ENCODE measurements around the gene HNRNPUL1.

- PRO-cap: no peak
- RRBS: no CpG with 5 or more reads among the region's 6 CpGs
These were observed 8.6 kb downstream of the EGLN2 start for GRCh38 chr19:40807497-40808092.

DNA sequence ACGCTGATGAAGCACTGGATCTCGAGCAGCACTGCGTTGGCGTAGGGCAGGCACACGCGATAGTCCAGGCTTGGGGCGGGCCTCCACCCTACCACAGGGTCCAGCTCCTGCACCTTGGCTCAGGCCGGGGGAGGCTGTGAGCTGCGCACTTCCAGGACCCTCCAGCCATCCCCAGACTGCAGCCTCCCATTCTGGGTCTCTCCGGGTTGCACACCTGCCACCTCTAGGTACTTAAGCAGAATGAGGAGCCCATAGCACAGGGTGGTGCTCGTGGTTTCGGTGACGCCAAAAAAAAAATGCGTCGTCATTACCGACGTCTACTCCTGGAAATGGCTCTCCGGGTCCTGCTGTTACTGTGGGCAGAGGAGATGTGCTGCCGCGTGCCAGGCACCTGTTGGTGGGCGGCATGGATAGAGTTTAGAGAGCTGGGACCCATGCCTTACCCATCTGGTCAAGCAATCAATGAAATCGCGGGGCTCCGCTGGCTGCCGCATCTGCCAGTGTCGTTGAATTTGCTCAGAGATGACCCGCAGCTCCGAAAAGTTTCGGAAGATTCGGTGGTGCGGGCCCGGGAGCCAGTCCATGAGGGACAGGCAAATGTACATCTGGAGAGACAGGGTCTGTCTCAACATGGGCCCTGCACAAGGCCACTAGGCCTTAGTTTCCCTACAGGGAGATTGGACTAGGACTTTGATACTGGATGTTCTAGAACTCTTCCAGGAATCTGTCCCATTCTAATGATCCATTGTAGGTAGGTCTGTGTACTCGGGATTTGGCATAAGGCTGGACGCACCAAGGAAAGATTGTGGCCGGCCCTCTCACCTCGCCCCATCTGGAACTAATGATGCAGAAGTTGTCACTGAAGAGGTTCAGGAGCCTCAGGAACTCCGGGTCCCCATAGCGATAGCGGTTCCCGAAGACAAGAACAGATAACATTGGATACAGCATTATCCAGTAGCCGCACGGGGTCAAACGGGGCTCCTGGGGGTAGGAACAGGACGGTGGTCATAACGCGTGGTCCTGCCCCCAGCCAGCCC lies 10.8 kb downstream of the EGLN2 start:
- PRO-cap: unidirectional peak, plus-strand start at position 316 of the sequence
- RRBS: 82% methylated on average over 7 of the region's 46 CpGs

DNA sequence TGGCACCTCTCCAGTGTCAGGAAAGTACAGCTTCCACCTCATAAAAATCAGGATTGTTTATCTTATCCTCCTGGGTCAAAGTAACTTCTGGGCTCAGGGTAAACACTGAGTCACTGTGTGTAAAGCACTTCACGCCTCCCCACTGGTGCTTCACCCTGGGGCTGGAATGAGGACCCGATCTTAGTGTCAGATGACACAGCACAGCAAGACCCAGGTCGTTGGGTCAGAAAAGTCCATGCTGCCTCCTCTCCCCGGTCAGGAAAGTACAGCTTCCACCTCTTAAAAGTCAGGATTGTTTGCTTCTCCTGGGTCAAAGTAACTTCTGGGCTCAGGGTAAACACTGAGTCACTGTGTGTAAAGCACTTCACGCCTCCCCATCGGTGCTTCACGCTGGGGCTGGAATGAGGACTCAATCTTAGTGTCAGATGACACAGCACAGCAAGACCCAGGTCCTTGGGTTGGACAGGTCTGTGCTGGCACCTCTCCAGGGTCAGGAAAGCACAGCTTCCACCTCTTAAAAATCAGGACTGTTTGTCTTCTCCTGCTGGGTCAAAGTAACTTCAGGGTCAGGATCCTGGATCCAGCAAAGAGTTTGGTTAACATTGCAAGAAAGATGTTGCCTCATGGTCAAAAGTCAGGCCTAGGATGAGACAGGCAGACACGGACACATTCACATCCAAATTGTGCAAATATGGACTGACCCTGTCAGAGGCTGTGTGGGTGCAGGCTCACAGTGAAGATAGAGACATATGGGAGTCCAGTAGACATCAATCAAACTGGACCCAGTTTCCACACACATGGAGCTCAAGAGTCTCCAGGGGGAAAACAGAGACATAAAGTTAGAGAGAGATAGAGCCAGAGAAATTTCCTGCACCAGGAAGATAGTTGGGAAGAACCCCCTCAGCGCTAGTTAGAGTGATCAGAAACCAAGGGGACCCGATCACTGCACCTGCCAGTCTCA lies 39.3 kb upstream of the CYP2A7 start:
- PRO-cap: no peak
- RRBS: no CpG with 5 or more reads among the region's 10 CpGs

GRCh38 chr19:40989314-40990438 lies 1.4 kb upstream of the CYP2B6 start:
- PRO-cap: no peak
- RRBS: no CpG with 5 or more reads among the region's 11 CpGs

DNA sequence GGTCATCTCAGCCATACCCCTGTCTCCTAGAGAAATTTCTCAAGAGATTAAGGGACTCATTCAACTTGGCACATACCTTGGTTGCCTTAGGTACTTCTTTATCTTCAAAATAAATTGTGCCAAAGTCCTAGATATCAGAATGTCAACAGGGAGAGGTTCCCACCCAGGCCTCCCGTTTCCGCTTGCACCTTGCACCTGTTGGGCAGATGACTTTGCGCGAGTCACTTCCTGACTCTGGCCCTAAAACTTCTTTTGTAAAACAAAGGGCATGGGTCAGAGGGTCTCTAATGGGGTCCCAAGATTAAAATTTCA lies 25.9 kb upstream of the CYP2S1 start:
- PRO-cap: no peak
- RRBS: no CpG with 5 or more reads among the region's 4 CpGs

DNA sequence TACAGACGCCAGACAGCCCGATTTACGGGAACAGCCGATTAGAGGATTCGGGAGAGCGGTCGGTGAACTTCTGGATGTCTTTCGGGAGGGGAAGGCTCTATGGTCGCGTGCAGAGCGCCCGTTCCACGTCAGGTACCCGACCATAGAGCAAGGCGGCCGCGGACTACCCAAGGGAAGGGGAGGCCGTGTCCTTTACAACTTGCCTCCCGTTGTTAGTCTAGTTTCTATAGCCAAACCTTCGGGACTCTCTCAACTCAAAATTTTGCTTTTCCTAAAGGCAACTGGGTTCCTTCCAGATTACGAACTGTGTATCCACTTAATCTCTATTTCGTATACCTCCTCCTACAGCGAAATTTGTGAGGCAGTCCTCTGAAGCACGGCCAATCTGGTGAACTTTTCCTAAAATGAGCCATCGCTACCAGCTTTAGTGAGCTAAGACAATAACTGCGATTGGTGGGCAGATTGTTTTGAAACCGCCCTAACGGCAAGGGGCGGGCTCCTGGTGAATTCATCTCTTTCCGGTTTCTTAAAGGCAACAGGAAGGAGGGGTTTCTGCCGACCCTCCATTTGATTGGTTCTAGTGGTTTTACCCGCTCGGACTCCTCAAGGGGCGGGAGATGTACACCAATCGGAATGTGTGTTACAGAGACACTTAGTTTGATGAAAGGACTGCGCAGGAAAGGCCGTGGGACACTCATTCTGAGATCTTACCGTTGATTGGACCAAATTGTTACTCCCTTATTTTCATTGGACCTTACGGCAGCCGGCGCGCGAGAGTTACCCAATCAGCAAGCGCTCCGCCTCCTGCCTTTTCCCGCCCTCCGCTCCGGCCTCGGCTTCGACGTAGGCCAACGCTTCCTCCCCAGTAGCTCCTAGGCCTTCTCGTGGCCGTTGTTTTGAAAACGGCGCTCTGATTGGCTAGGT lies 558 bp upstream of the HNRNPUL1 start:
- PRO-cap: bidirectional peak, plus-strand start at position 41 of the sequence, minus-strand start at position 72 of the sequence; unidirectional peak, minus-strand start at position 144 of the sequence; unidirectional peak, minus-strand start at position 401 of the sequence
- RRBS: 2% methylated on average over 15 of the region's 56 CpGs

DNA sequence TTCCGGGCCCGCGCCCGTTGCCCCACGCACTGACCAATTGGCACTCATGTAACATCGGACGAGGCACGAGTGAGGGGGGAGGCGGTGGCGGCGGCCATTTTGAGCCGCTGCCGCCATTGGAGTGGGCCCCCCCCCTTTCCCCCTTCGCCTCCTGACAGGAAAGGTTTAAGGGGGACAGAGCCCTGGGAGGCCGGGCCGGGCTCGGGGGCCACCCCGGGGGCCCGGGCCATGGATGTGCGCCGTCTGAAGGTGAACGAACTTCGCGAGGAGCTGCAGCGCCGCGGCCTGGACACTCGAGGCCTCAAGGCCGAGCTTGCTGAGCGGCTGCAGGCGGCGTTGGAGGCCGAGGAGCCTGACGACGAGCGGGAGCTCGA lies at the start of gene HNRNPUL1:
Gene HNRNPUL1 (plus strand): TSS at position 97 of the 374 bp plus-strand sequence.
- PRO-cap: unidirectional peak, plus-strand start at position 66 of the sequence
- RRBS: 5% methylated on average over 1 of the region's 37 CpGs

DNA sequence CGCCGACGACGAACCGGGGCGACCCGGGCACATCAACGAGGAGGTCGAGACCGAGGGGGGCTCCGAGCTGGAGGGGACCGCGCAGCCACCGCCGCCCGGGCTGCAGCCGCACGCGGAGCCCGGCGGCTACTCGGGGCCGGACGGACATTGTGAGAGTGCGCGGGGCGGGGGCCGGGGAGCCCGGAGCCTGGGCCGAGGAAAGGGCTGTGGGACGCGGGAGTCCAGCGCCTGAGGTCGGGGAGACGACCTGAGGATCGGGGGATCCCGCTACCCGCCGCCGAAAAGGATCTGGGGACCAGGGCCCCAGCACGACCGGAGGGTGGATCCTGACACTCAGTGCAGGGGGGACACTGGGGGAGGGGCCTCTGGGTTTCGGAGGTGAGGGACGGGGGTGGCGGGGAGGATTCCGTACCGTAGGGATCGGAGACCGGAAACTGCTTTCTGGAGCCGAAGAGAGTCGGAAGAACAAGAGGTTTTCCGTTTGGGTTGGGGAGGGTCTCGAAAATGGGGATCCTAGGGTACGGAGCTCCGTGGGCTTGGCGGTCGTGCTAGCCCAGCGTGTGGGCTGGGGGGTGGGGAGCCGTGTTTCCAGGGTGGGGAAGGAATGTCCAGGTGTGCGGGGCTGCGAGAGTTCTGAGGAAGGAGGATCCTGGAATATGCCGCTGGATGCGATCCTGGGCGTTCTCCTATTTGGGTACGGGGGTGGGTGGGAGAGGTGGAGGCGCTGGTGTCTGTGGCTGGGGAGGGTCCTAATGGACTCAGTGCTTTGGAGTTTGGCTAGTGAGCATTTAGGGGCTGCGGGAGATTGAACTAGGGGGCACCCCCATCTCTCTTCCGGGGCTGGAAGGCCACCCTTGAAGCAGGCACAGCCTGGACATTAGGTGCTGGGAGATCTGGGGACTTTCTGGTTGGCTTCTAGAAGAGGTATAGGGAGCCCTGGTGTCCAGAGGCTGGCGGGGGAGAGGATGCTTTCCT lies 765 bp downstream of the HNRNPUL1 start:
- PRO-cap: bidirectional peak, plus-strand start at position 439 of the sequence, minus-strand start at position 285 of the sequence
- RRBS: 1% methylated on average over 26 of the region's 69 CpGs

- PRO-cap: no peak
- RRBS: no CpG with 5 or more reads among the region's 6 CpGs
These were observed 3.7 kb downstream of the HNRNPUL1 start for GRCh38 chr19:41267796-41268395.

- PRO-cap: no peak
- RRBS: no CpG with 5 or more reads among the region's 9 CpGs
These were observed 8.5 kb upstream of the CCDC97 start for GRCh38 chr19:41301398-41302039.

- PRO-cap: unidirectional peak, plus-strand start at chr19:41324138
- RRBS: 35% methylated on average over 4 of the region's 24 CpGs
These were observed 13.7 kb downstream of the CCDC97 start for GRCh38 chr19:41323407-41324393.

DNA sequence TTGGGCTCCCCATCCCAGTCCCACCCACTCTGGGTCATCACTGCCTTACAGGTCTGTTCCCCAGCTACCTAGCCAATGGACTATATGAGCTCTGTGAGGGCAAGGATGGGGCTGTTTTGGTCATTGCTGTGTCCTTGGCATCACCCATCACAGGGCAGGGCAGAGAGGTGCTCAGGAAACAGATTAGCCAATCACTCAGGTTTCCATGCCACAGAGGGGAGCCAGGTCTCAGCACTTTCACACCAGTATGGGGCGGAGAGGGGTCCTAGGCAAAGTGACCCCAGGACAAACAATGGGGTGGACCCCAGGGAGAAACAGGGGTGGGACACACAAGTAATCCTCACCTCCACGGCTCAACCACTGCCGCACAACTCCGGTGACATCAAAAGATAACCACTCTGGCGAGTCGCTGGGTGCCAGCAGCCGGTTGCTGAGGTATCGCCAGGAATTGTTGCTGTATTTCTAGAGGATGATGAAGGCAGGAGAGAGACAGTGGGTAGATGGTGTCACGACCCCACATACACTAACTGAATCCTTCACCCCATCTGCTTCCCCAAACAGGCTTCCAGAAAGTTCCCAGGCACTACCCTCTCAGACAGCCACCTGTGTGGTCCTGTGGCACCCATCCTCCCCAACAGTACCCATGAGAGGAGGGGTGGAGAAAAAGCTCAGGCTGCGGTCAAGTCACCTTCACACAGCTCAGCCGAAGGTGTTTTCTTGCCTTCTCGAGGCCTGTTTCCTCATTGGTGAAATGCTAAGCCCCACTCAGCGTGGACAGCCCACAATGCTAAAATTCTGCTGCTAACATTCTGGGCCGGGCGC lies 9.1 kb downstream of the TGFB1 start:
- PRO-cap: no peak
- RRBS: 99% methylated on average over 4 of the region's 15 CpGs

GRCh38 chr19:41367663-41368225 lies 3.8 kb upstream of the B9D2 start:
- PRO-cap: no peak
- RRBS: no CpG with 5 or more reads among the region's 6 CpGs

DNA sequence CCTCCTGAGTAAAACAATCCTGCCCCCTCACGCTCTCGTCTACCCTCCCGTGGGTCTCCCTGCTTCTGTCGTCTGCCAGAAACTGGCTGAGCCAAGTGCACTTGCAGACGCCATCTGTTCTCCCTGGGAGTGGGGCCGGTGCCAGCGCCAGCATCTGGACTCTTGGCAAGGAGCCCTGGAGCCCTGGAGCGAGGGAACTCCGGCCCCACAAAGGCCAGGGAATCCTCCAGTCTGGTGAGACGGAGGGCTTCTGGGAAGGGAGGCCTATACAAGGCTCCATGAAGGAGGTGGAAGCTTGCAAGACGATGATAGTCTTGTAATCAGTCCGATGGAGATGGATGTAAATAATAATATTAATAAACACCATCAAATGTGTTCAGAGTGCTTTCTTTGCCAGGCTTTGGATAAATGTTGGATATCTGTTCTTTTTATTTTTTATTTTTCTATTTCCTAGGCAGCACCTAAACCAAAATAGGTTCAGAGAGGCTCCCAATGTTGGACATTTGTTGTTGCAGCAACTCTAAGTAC lies 2.2 kb upstream of the TMEM91 start:
- PRO-cap: no peak
- RRBS: 9% methylated on average over 4 of the region's 12 CpGs

- PRO-cap: no peak
- RRBS: no CpG with 5 or more reads among the region's 12 CpGs
These were observed 8.1 kb downstream of the BCKDHA start for GRCh38 chr19:41405557-41406254.

DNA sequence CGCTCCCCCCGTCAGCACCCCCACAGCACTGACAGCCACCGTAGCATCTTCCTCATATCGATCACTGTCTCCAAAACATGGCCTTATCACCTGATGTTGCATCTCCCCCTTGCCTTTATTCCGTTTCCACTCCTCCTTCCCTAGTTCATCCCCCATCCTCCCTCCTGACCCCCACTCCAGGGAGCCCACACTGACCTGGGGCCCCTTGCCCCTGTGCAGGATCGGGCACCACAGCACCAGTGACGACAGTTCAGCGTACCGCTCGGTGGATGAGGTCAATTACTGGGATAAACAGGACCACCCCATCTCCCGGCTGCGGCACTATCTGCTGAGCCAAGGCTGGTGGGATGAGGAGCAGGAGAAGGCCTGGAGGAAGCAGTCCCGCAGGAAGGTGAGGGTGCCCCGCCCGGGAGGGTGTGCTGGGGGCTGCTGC lies 4.4 kb downstream of the B3GNT8 start:
- PRO-cap: no peak
- RRBS: 93% methylated on average over 5 of the region's 15 CpGs

DNA sequence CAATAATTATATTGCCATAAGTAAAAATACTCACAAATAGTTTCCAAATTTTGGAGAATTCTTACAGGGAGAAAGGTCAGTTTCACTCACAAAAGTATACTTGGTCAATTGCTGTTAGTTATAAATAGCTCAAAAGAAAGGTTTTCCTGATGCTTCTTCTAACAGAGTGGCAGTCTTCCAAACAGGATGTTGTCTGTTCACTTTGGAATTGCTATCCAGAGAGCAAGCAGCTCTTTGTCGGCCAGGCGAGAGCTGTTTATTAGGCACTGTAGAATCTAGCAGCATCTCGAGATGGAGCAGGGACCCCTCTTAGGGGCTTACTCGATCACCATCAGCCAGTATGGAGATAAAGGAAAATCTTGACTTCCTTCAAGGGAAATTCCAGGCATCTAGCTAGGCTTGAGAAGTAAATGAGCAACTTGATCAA lies 13.6 kb downstream of the ERICH4 start:
- PRO-cap: no peak
- RRBS: no CpG with 5 or more reads among the region's 4 CpGs

DNA sequence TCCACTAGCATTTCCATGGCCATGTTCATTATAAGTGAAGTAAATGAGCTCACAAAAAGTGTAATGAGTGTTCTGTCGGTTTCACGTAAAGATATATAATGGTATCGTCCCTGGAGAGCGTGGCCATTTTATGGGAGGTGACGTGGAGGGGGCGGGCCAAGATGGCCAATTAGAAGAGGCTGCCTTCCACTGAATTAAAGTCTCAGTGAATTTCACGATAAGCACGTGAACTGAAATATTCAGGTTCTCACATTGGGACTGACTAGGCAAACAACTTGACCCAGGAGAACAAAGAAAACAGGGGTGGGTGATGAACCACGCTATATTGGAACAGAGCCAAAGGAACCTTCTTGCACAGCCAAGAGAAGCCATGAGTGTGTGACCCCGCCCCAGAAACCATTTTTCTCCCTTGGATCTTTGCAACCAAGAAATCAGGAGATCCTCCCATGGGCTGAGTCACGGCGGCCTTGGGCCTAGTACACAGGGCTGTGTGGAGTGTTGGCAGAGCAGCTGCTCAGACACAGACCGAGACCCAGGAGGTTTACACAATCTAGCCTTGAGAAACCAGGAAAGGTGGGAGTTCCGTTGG lies 36.8 kb downstream of the ERICH4 start:
- PRO-cap: no peak
- RRBS: no CpG with 5 or more reads among the region's 14 CpGs

DNA sequence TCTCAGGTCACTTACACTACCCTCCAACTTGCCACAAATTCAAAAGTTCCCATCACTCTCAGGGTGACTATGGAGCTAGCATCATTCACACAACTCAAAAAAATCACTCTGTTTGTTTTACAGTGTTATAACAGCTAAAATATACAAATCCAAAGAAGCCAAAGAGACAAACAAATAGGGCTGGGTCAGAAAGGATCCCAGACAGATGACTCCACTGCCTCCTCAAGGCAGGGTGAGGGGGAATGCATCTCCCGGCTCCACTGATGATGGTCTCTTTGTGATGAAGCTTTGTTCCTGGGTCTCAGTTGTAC lies 54.3 kb downstream of the ERICH4 start:
- PRO-cap: no peak
- RRBS: no CpG with 5 or more reads among the region's 1 CpG

DNA sequence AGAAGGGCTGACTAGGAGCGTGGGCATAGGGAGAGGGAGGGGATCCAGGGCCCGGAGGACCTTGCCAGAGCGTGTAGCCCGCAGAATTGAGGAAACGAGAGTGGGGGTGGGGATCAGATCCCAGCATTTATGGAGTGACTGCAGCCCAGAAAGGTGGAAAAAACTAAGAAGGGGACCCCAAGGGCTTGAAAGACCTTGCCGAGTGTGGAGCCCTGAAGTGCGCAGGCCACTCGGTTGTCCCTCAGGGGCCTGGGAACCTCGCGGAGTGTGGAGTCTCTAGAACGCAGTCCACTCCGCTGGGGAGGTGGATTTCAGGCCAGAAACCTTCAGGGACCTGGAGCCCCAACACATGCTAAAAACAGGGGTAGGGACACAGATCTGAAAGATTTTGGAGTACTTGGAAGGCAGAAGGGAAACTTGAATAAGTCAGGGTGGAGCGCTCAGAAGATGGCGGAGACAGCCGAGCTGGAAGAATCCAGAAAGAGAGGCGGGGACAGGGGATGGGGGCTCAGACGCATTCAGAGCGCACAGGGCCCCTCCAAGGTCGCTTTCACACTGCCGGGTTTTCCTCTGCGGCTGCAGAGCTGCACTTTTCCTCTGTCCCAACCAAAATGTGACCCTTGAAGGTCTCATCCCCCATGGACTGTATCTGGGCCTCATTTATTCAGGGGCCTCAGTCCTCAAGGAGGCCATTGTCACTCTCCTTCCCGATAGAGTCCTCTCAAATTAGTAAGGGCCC lies 56.8 kb downstream of the ERICH4 start:
- PRO-cap: no peak
- RRBS: 58% methylated on average over 2 of the region's 22 CpGs

Measured in kidney (tissue), 2 donors.